Measurements from ENCODE around the genes FOXP1, GPR27 and PPP4R2.

DNA sequence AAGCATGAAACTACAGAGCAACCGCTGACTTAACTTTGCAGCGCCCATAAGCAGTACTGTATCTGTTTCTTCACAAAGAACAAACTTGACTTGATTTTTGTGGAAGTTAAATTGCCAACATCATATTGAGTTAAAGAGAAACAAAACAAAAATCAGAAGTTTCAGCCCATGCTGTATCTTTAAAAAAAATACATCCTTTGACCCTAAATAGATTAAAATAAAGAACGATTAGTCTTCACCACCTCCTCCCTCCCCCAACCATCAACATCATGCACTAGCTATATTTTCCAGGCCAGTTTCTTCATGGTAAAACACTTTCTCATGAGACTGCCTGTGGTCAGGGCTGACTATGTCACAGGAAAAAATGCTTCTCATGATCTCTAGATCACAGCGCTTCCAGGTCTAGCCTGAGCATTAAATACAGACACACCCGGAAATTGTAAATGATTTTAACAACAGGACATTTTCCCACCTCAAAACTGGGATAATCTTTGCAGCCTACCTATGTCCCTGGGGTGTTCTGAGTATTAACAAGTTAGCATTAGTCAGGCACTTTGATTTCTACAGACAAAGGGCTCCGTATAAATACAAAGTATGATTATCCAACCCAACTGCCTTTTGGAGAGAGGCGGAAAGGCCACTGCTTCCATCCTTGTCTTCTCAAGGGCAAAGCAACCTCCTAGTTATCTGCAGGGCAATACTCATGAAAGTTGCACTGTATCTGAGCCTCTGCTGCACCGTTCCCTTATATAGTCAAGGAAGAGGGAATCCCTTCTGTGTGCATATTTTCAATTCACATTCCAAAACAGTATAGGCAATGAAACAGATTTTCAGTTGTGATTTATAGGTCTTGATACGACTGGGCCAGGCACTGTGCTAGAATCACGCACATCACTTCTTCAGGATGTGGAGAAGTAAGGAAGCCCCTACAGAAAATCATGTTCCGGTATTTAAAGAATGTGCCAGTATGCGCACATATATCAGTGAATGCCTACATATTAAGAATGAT, 456.0 kb downstream of the FOXP1 start:
- PRO-cap, 2 experiments: no peak in any of the 2 experiments

GRCh38 chr3:71153684-71154007, 429.9 kb downstream of the FOXP1 start:
- PRO-cap, 2 experiments: no peak in any of the 2 experiments

GRCh38 chr3:71219815-71220492, 363.6 kb downstream of the FOXP1 start:
- PRO-cap, 2 experiments: no peak in any of the 2 experiments

DNA sequence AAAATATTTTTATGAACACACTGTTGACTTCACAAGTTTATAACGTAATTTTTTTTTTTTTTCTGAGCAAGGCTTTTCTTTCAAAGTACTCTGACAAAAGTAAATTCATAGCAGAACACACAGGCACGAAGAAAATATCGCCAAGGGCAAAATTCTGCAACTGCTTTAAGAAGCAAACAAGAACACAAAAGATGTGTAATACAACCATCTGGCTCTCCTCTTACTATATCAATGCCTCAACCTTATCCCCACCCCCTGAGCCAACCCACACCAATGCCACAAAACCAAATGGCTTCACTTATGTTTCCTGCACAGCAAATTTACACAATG, 274.2 kb downstream of the FOXP1 start:
- PRO-cap, 2 experiments: no peak in any of the 2 experiments

DNA sequence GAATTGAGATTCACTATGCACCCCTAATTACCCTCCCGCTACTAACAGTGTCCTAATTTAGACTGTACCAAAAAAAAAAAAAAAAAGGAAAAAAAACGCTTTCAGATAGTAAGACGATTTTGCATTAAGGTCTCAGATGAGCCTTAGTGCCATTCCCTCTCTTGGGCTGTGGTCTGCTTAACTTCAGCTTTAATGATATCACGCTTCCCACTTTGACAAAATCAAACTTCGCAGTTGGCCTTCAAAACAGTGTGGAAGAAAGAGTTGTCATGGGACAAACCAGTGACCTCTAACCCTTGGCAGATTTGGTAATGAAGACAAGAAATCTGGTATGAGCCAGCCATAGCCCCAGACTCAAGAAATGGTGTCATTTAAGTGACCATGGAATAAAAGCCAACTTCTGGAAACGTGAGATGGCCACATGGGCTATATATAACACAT, 262.5 kb downstream of the FOXP1 start:
- PRO-cap, 2 experiments: no peak in any of the 2 experiments

DNA sequence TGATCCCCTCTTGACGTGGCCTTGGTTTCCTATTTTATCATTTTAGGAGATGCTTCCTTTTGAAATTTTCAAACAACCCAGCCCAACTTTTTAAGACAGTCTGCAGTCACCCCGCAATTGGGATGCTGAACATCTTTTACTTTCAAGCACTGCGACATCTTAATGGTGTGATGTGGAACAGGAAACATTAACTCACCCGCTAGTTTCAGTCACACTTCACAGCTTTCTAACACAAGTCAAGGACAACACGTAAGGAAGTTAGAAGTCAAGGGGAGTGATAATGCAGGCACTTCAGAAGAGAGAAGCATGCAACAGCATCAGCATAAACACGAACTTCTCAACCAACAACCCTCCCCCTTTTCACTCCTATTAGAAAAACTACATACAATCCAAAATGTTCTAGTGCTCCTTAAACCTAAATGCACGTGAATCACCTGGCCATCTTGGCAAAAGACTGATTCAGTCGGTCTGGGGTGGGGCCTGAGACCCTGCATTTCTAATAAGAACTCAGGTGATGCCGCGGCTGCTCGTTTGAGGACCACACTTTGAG, 161.5 kb downstream of the FOXP1 start:
- PRO-cap, 2 experiments: no peak in any of the 2 experiments

- PRO-cap, 2 experiments: no peak in any of the 2 experiments
Measured at GRCh38 chr3:71454798-71455624, 128.5 kb downstream of the FOXP1 start.

DNA sequence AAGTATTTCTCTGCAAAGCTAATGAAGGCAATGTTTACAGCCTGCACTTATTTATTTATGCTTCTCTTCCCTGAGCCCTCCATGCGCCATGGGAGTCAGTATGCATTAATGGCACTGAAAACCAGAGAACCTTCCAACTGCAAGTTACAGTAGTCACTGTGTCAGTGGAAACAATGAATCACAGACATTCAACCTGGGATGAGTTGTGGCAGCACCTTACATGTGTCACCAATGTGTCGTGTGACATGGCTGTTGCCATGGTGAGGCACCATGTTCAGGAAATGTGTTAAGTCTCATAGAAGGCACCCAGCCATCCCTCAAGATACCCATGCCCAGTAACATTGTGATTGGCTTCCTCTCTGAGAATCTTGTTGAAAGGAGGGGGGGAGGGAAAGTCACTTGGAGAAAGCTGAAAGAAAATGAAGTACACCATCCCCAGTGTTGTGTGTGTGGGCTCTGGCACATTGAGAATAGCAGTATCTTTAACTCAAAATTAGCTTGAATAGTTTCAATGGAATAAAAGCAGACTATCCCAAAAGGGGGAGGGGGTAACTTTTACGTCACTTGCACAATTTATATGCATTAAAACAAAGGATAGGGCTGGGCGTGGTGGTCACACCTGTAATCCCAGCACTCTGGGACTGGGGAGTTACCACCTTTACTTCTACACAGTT, 104.8 kb downstream of the FOXP1 start:
- PRO-cap, 2 experiments: no peak in any of the 2 experiments

- PRO-cap, 2 experiments: no peak in any of the 2 experiments
Measured at GRCh38 chr3:71547655-71548237, 35.8 kb downstream of the FOXP1 start.

- PRO-cap, 2 experiments: peak in 2 of 2 experiments; most common plus-strand start chr3:71583799 (in 2); most common minus-strand start chr3:71583256 (in 2)
Measured at GRCh38 chr3:71583050-71583871, at the start of gene FOXP1. Gene FOXP1, minus strand, starts transcription at chr3:71583728.

- PRO-cap, 2 experiments: peak in 1 of 2 experiments; most common plus-strand start chr3:71753743 (in 1)
Measured at GRCh38 chr3:71753207-71753954, at the start of gene GPR27. Gene GPR27, plus strand, starts transcription at chr3:71753855.

DNA sequence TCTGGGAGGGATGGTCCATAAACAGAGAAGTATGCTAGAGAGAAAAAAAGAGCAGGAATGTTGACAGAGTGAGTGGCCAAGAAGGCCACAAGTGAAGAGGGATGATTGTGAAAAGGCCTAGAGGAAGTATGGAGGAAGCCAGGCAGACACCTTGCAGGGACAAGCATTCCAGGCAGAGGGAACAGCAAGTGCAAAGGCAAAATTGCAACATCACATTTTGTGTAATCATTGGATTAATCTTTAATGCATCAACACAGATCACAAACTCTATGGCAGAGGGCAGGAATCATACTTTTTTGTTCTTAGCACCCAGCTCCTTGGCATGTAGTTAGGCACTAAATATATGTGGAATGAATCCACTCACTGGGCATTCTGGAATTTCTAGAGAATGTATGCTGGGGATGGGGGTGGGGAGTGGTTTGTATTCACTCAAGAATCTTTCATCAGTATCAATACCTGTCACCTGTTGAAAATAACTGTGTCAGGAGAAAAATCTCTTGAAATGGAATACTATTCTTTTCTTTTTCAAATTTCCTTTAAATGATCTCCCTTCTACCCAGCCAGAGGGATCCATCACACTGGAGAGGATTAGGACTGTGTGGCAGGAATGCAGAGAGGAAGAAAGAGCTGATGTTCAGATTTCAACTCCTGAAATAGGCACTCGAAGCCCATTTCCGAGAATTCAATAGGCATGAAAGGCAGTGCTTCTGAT, 312.2 kb upstream of the PROK2 start:
- PRO-cap, 2 experiments: no peak in any of the 2 experiments

DNA sequence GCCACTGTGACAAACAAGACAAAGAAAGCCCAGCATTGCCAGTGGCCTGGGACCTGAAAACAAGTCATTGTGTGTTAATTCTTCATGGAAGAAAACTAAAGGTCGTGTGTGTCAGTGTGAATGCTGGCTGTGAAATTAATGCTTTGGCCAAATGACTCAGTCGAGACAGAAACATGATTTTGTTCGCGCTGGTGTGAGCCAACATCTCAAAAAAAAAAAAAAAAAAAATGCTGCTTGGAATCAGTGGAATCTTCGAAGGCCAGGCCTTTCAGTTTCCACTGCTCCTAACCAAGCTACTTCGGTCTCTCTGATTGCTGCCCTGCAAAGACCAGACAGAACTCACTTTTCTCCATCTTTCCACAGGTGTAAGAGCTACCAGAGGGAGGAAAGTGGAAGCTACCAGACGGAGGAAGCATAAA, 386.6 kb upstream of the PROK2 start:
- PRO-cap, 2 experiments: no peak in any of the 2 experiments

DNA sequence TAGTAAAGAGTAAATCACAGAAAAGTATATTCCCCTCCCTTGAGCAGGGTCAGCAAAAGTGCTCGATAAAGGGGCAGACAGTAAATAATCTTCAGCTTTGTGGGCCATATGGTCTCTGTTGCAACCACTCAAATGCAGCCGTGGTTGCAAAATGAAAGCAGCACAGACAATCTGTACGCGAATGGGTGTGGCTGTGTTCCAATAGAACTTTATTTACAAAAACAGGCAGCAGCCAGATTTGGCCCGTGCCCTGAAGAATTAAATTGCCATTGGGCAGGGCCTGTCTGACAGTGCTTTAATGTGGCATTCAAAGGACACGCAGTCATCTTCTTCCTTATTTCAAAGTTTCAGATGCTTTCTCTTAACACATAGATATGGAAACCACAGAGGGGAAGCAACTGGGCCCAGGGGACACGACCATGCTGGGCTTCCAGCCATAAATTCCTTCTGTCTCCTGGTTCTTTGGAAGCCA, 489.6 kb upstream of the PROK2 start:
- PRO-cap, 2 experiments: no peak in any of the 2 experiments

DNA sequence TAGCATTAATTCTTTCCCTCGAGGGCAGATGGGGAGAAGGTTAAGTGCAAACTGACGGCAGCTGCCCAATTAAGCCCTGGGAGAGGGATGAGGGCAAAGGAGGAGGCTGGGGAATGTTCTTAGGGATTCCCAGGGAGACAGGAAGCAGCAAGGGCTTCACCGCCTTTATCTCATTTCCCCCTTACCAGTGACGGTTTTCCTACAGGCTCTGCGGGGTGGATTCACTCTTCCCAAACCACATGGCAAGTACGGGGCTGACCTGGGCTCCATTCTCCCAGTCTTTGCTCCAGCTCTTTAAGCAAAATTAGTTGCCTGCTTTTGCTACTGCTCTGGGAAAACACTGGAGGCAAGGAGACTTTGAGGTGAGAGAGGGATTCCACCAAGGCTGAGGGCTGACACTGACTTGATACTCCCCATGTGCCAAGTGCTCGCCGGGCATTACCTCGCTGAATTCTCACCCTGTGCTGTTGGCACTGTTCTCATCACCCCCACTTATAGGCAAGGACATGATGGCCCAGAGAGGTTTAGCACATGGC, 519.1 kb upstream of the PROK2 start:
- PRO-cap, 2 experiments: no peak in any of the 2 experiments

GRCh38 chr3:72433928-72435104, 413.9 kb downstream of the SHQ1 start:
- PRO-cap, 2 experiments: no peak in any of the 2 experiments

DNA sequence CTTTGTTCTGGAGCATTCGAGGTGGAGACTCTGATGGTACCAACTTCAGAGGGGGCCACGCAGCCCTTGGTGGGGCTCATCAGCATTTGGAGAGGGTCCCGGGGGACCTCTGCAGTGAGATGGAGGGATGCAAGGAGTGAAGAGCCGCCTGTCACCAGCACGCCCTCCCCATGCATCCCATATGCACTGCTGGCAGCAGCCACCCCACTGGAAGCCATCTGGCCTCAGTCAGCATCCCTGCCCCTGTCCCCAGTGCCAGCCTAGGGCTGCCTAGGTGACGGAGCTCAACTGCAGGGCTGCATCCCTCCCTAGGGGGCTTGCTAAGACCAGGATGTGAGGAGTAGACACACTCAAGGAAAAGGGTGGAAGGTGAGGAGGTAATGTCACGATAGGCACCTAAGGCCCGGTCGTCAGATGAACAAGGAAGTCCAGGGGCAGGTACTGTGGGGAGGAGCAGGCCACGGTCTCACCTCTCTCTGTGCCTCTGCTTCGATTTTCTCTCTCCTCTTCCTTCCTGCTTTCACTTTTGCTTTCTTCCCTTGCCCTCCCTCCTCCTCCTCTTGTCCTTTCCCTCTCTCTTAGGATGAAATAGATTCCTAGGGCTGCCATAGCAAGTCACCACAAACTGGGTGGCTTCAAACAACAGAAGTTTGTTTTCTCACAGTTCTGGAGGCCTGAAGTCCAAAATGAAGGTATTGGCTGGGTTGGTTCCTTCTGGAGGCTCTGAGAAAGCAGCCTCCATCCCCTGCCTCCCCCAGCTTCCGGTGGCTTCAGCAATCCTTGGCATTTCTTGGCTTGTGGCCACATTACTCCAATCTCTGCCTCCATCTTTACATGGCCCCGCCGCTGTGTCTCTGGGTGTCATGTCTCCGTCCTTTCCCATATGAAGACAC, 298.4 kb downstream of the SHQ1 start:
- PRO-cap, 2 experiments: no peak in any of the 2 experiments

- PRO-cap, 2 experiments: no peak in any of the 2 experiments
Measured at GRCh38 chr3:72965855-72966166, 30.8 kb upstream of the PPP4R2 start.

DNA sequence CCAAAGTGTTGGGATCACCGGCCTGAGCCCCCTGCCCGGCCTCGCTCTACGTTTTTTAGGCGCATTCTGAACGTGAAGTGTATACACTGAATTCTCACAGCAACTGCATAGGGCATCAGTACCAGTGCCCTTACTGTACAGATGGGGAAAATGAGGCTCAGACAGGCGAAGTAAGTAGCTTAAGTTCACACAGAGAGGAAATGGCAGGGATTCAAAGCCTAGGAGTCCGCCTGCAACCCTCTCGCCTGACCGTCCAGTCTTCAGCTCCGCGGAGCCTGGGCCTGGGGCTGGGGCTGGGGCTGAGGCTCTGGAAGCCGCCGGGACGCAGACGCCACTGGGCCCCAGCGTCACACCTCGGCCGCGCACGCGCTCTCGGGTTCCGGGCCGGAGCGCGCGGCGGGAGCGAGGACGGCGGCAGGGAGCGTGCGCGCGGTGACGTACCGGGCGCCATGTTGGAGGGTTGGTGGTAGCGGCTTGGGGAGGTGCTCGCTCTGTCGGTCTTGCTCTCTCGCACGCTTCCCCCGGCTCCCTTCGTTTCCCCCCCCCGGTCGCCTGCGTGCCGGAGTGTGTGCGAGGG, at the start of gene PPP4R2:
TSS of gene PPP4R2 (plus strand) at position 443 of the 577 bp plus-strand sequence.
- PRO-cap, 2 experiments: peak in 2 of 2 experiments; most common plus-strand start position 450 of the sequence (in 2); most common minus-strand start position 277 of the sequence (in 1)

- PRO-cap, 2 experiments: no peak in any of the 2 experiments
Measured at GRCh38 chr3:73041528-73042137, 19.8 kb upstream of the EBLN2 start.